ENCODE results near the gene ABCD2.

GRCh38 chr12:31586630-31587290 lies 4.2 kb downstream of the DENND5B start:
- PRO-cap, 4 experiments = no peak in any of the 4 experiments
- RAMPAGE, long total RNA, 2 experiments = no peak in any of the 2 experiments
- RRBS = no CpG with 5 or more reads among the region's 5 CpGs

DNA sequence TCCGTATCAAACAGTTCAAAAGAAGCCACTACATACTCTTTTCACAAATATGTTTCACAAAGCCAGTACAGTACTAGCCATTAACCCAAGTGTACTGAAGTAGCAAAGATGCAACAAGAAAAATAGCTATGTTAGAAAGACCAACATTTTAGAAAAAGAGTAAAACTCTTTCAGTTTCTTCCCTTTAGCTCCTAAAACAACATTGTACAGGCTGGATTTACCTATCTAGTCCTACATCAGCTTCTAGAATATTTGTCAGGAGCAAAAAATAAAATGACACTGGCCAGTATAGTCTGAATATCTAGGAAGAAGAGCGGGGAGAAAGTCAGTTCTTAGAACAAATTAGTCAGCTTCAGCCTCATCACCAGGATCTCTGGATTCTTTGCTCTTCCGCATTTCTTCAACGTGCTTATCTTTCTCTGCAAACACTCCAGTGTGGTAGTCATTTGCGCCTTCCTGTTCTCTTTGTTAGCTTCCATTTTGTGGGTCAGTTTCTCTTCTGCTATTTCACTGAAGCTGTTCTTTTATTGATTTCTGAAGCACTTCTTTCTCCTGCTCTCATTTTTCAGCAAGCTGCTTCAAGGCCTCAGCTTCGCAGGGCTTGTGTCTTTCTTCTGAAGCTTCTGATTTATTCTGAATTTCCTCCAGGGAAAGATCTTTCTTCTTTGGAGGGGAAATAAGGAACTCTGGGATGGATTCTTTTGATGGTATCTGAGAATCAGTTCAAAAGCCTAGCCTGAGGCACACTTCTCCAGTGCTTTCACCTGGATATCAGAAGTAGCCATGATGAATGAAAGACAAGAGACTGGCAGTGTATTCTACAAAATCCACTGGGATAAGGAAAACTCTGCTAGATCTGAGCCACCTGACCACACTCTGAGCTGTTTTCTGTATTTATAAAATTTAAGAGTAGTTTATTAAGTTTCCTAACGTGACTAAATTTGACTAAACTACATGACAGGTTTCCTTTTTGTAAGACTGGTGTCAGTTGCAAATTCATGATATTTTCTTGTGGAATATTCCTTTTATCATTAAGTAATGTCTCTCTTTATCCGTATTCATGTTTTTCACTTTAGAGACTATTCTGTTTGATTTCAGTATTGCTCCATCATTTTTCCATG lies 13.5 kb downstream of the AMN1 start:
- PRO-cap, 4 experiments = no peak in any of the 4 experiments
- RAMPAGE, long total RNA, 2 experiments = no peak in any of the 2 experiments
- RRBS = no CpG with 5 or more reads among the region's 8 CpGs

DNA sequence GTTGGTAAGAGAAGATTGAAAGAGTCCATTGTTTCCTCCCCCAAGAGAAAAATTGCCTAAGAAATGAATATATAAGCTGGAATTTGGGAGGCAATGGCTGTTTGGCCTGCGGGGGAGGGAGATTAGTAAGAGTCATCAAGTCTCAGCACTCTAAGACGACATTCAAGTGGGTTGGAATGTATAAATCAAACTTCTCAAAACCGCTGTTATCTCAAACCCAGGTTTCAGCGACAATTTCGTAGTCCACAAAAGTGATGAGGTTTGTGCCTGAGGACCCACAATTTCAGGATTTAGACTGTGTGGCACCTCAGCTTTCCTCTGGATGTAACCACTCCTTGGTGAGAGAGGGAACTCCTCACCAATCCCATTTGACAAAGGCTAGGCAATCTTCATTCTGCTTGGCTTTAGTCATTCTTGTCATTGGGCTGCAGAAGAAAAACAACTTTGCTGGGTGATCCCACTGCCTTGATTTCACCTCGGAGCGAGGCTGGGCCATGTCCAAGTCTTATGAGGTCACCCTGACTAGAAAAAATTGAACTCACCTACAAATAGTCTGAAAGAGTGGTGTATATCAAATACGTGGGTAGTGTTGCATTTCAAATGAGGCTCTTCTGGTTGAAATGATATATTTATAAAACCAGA lies 1.1 kb downstream of the BICD1 start:
- PRO-cap, 4 experiments = peak in 4 of 4 experiments; most common plus-strand start position 411 of the sequence (in 1); most common minus-strand start position 297 of the sequence (in 4)
- RAMPAGE, long total RNA, 2 experiments = no peak in any of the 2 experiments
- RRBS = no CpG with 5 or more reads among the region's 8 CpGs

DNA sequence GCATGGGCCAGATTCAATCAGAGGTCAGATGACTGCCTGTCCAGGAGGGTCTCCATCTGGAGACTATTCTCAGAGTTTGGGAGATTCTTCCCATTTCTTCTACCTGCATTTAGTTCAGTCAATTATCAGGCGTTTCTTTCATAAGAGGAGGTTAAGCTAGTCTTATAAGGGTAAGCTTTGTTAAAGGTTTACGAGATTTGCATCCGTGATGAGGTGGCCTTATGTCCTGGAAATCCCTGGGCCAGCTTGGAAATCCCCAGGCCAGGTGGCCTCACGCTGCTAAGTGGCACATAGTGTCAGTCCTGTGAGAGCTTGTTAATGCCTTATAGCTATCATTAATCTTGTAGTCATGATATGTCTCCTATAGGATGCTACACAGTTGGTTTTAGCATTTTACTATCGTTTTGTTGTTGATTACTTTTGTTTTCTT lies 145.8 kb downstream of the BICD1 start:
- PRO-cap, 4 experiments = no peak in any of the 4 experiments
- RAMPAGE, long total RNA, 2 experiments = no peak in any of the 2 experiments
- RRBS = no CpG with 5 or more reads among the region's 5 CpGs

DNA sequence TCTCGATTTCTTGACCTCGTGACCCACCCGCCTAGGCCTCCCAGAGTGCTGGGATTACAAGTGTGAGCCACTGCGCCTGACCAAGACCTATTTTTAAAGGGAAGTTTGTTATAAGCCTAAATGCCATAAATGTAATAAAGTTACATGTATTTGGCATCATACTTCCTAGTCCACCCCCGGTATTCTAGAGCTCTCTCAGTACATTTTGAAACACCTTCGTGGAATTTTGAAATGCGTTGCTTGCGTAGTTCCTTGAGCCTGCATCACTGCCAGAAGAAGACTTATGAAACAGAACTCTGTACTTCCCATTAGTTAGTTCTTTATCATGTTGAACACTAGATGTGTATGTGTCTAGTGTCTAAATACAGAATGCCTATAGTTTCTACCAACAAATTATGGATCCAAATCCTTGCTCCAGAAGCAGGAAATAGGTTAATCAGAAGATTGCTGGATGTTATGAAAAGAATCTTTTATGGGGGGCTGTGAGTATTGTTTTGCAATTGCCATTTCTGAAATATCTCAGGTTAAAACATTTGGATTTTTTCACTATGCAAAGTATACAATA lies 86.4 kb downstream of the FGD4 start:
- PRO-cap, 4 experiments = no peak in any of the 4 experiments
- RAMPAGE, long total RNA, 2 experiments = no peak in any of the 2 experiments
- RRBS = no CpG with 5 or more reads among the region's 8 CpGs

DNA sequence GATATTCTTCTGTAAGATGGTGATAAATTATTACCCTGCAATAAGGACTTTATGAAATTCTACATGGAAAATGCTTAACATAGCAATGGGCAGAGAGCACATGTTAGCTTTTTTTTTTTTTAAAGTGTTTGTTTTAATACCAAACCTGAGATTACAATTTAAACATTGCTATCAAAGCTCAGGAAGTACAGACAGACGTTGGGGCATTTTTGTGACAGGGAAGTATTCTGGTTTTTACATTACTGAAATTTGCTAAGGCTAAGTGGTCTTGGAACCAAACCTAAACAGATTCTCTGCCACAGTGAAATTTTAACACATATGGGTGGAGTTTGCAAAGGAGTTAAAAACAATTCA lies 133.1 kb downstream of the FGD4 start:
- PRO-cap, 4 experiments = no peak in any of the 4 experiments
- RAMPAGE, long total RNA, 2 experiments = no peak in any of the 2 experiments
- RRBS = no CpG with 5 or more reads among the region's 1 CpG

- PRO-cap, 4 experiments = peak in 4 of 4 experiments; most common plus-strand start chr12:32535475 (in 1); most common minus-strand start chr12:32535362 (in 3)
- RAMPAGE, long total RNA, 2 experiments = no peak in any of the 2 experiments
- RRBS = no CpG with 5 or more reads among the region's 8 CpGs
Observed at GRCh38 chr12:32535042-32536112, 136.0 kb downstream of the FGD4 start.

DNA sequence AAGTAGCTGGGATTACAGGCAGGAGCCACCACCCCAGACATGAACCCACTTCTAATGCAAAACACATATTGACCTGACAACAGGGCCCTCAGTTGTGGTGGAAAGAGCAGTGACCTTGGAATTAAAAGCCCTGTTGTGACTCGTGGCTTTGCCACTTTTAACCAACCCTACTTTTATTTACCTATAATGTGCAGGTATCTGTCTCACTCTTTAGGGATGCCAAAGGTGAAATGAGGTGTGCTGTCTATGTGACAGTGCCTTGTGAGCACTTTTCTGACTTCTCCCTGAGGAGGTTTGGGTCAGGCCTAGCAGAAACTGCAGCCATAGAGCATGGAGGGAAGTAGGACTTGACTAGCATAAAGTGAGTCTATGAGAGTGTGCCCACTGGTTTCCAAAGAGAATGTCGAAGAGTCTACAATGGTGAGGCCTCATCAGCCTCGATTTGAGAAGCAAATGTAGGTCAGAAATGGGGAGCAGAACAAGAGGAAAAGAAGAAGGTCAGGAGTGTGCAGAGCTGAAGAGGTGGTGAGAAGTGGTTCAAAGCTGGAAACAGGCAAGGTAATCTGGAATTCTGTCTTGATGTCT lies 132.7 kb upstream of the DNM1L start:
- PRO-cap, 4 experiments = no peak in any of the 4 experiments
- RAMPAGE, long total RNA, 2 experiments = no peak in any of the 2 experiments
- RRBS = no CpG with 5 or more reads among the region's 3 CpGs

DNA sequence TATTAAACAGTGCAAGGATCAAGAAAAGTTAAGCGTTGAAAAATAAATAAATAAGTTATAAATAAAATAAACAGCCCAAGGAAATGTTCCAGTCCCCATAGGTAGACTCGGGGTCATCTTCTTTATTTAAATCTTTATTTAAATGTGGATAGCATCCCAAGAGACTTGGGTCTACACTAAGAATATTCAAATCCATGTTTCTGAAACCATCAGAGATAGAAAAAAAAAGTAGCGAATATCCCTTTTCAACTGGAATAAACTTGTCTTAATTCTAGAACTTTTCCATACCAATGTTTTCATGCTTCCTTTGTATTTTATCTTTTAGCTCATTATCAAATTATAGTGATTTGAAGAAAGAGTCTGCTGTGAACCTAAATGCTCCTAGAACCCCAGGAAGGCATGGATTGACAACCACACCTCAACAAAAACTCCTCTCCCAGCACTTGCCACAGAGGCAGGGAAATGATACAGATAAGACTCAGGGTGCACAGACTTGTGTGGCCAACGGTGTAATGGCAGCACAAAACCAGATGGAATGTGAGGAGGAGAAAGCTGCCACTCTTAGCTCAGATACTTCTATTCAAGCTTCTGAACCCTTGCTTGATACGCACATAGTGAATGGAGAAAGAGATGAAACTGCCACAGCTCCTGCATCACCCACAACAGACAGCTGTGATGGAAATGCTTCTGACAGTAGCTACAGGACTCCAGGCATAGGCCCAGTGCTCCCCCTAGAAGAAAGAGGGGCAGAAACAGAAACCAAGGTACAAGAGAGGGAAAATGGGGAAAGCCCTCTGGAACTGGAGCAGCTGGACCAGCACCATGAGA lies 97.3 kb upstream of the DNM1L start:
- PRO-cap, 4 experiments = no peak in any of the 4 experiments
- RAMPAGE, long total RNA, 2 experiments = no peak in any of the 2 experiments
- RRBS = no CpG with 5 or more reads among the region's 5 CpGs

DNA sequence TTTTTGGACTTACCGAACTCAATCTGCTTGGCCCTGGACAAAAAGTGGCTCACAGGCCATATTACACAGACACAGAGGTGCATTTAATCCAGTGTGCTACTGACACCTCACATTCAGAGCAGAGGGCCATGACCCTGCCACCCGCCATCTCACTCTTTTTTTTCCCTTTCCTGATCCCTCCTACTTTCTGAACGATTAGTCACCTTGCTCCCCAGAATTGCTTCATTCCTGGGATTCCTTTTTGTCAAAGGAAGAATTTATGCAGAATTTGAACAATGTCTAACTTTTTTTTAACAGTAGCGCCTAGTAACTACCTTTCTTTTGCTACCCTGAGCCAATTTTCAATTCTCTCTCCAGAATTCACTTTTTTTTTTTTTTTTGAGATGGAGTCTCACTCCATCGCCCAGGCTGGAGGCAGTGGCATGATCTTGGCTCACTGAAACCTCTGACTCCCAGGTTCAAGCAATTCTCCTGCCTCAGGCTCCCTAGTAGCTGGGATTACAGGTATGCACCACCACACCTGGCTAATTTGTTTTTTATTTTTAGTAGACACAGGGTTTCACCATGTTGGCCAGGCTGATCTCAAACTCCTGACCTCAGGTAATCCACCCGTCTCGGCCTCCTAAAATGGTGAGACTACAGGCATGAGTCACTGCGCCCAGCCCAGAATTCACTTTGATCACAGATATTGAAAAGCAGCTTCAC lies 4.5 kb downstream of the PKP2 start:
- PRO-cap, 4 experiments = no peak in any of the 4 experiments
- RAMPAGE, long total RNA, 2 experiments = no peak in any of the 2 experiments
- RRBS = no CpG with 5 or more reads among the region's 8 CpGs

- PRO-cap, 4 experiments = no peak in any of the 4 experiments
- RAMPAGE, long total RNA, 2 experiments = no peak in any of the 2 experiments
- RRBS = no CpG with 5 or more reads among the region's 4 CpGs
Observed at GRCh38 chr12:32987237-32987580, 90.6 kb upstream of the PKP2 start.

GRCh38 chr12:34032412-34033177 lies 10.3 kb downstream of the ALG10 start:
- PRO-cap, 4 experiments = no peak in any of the 4 experiments
- RAMPAGE, long total RNA, 2 experiments = no peak in any of the 2 experiments
- RRBS = no CpG with 5 or more reads among the region's 4 CpGs

DNA sequence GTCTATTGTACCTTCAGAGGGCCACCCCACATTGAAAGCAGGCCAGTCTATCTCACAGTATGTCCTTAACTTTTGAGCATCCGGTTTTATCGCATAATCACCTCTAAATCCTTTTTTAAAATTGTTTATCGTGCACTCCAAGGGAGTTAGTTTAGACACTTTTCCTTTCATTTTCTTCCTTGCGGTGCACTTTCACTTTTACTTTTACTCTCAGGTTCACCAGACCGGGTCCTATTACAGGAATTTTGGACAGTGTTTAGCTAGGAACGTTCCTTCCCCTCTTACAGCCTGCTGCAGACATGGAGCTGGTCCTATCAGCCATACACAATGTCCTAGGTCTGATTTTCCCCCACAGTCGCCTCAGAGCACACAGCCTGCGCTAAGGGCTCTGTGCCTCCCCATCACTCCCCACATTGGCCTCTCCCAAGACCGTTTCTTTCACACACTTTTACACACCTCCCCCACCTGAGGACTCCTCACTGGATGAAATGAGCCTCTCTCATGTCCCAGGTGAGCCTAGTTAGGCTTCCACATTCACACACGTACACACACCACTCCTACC lies 104.0 kb downstream of the ALG10 start:
- PRO-cap, 4 experiments = no peak in any of the 4 experiments
- RAMPAGE, long total RNA, 2 experiments = no peak in any of the 2 experiments
- RRBS = no CpG with 5 or more reads among the region's 10 CpGs

- PRO-cap, 4 experiments = no peak in any of the 4 experiments
- RAMPAGE, long total RNA, 2 experiments = no peak in any of the 2 experiments
- RRBS = no CpG with 5 or more reads among the region's 21 CpGs
Observed at GRCh38 chr12:34311664-34312183, 289.4 kb downstream of the ALG10 start.

DNA sequence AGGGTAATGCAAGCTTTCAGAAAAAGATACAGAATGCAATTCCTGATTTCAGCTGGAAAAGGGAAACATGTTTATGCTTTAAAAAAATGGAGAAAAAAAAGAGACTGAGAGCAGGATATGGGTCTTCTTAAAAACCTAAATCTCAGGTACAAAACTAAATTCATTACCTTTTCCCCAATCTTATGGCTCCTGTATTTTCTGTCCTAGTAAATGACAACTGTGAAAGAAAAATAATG lies 23.7 kb downstream of the CPNE8 start:
- PRO-cap, 4 experiments = no peak in any of the 4 experiments
- RAMPAGE, long total RNA, 2 experiments = no peak in any of the 2 experiments

DNA sequence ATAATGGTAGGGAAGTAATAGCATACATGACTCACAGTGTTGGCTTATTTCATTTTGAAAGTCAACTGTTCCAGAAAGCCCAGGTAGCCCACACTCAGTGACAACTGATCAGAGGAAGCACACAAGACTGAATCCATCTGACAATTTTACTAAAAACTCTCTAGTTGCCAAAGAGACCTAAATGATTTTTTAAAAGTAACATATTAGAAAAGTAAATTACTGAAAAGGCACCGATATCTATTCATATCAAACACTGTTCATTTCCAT lies 12.9 kb downstream of the CPNE8 start:
- PRO-cap, 4 experiments = no peak in any of the 4 experiments
- RAMPAGE, long total RNA, 2 experiments = no peak in any of the 2 experiments
- RRBS = no CpG with 5 or more reads among the region's 1 CpG

DNA sequence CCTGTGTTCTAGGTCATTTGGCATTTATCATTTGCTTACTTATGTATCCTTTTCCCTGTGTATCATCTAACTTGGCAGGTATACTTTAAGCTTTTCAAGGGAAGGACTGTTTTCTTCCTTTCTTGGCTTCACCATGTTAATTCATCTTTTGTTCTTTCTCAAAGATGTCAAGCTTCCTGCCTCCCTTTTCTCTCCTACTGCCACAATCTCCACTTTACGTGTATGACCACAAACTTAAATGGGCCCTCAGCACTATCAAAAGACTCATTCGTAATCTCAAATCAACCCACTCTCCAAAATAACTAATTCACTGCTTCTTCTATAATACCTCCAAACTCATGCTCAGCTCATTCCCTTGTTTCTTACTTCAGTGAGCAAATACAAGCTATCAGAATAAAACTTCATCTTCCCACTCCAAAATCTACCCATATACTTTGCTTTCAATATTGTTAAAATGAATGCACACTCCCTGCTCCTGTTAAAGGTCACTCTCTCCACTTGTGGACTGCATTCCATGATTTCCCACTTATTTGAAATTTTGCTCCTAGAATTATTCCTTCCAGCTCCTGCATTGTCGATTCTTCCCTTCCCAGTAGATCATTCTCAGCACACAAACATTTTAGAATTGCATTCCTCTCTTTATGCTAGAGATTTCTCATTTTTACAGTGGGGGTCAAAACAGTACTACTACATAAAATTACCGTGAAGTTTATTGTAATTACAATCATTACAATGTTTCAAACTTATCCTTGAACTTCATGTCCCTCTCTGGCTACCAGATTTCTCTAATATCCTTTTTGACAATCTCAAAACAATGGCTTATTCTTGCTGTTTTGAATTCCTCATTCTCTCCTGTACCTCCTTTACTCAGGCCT lies 36.1 kb downstream of the KIF21A start:
- PRO-cap, 4 experiments = no peak in any of the 4 experiments
- RAMPAGE, long total RNA, 2 experiments = no peak in any of the 2 experiments
- RRBS = no CpG with 5 or more reads among the region's 4 CpGs

DNA sequence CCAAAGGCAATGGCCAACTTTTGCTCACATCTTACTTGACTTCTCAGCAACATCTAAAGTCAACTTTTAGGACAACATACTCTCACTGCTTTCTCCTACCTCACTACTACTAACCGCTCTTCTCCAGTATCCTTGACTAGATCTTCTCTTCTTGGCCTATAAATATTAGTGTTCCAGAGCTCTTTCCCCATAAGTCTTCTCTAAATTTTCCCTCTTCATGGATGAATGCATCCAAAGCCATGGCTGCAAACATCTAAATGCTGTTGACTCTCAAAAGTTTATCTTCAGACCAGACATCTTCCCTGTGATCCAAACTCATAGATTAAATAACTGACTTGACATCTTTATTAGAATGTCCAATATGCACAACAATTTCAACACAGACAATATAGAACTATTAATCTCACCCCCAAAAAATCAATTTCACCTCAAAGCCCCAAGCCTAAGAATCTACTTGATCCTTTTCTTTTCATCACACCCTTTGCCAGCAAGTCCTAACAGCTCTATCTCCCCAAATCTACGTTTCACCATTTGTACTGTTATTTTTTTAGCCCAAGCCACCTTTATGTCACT lies 18.6 kb downstream of the KIF21A start:
- PRO-cap, 4 experiments = no peak in any of the 4 experiments
- RAMPAGE, long total RNA, 2 experiments = no peak in any of the 2 experiments
- RRBS = no CpG with 5 or more reads among the region's 2 CpGs

- PRO-cap, 4 experiments = no peak in any of the 4 experiments
- RAMPAGE, long total RNA, 2 experiments = no peak in any of the 2 experiments
- RRBS = no CpG with 5 or more reads among the region's 6 CpGs
Observed at GRCh38 chr12:39424757-39425664, 17.9 kb downstream of the KIF21A start.

DNA sequence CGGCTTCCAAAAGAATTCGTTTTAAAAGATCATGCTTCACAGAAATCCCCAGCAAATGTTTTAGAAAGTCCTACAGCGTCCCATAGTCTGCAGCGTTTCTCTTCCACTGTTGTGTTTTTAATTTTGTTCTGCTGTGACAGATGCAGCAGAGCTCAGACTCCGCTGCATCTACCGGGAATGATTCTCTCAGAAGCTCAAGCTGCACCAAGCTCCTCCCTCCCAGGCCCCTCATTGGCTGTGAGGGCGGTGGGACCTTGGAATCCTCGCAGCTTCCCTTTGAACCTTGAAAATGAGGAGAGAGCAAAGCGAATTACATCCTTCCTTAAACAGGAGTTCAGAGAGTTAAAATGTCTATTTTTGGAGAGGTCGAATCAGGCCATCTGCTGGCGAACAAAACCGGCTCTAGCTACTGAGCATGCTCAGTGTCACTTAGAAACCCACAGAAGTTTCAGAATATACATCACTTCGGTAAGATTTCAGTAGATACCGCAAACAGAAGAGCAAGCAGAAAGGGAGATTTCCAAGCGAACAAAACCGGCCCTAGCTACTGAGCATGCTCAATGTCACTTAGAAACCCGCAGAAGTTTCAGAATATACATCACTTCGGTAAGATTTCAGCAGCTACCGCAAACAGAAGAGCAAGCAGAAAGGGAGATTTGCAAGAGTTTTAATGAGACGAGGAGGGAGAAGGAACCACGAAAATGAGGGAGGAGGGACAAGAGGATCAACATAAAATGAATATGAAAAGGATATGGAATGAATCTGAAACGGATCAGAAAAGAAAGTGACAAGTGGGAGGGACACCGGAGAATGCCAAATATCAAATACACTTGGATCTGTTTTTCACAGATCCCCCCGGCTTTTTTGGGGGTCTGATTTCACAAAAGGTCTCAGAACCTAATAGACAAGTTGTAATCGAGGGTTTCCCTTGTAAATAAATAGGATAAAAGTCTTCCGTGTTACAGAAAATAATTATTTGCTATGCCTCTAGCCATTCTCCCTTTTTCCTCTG lies at the start of gene ABCD2:
ABCD2 (minus strand) TSS at position 170 of the 1,012 bp plus-strand sequence.
- PRO-cap, 4 experiments = peak in 4 of 4 experiments; most common plus-strand start position 598 of the sequence (in 3); most common minus-strand start position 179 of the sequence (in 4)
- RAMPAGE, long total RNA, 2 experiments = start-site peak on the minus strand in 1 of 2 experiments, centred at position 175 of the sequence, 79 reads per replicate
- RRBS = no CpG with 5 or more reads among the region's 26 CpGs

Data from uterus (tissue), 7 donors.